Stomach (tissue), 7 donors: ENCODE results near the genes IGFALS, MSRB1, PGP and TBC1D24.

DNA sequence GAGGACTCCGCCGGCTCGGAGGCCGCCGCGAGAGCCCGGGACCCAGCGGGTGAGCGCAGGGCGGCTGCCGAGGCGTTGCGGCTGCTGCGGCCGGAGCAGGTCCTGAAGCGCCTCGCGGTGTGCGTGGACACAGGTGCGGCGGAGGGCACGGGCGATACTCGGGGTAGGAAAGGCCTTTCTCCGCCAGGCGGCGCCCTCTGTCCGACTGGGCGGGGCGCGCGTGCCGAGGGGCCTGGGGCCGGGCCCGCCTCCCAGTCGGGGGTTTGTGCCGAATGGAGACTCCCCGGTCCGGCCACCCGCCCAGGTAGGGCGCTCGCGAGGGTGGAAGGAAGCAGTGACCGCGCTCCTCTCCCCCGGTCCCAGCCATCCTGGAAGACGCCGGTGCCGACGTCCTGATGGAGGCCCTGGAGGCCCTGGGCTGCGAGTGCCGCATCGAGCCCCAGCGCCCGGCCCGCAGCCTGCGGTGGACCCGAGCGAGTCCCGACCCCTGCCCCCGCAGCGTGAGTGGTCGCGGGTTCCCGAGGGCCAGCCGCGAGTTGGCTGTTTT, 481 bp upstream of the MRPS34 start:
- PRO-cap = bidirectional peak, plus-strand start at position 307 of the sequence, minus-strand start at position 101 of the sequence
- RAMPAGE, long total RNA, 5 experiments = start-site peak on the plus strand in 1 of 5 experiments, centred at position 261 of the sequence, 6 reads per replicate
- RRBS = 1% methylated on average over 32 of the region's 67 CpGs

- PRO-cap = unidirectional peak, minus-strand start at chr16:1793725
- RAMPAGE, long total RNA, 5 experiments = start-site peak on the minus strand in 2 of 5 experiments, at chr16:1793677-1793740 at its widest, 13 to 40 reads per replicate
- RRBS = 24% methylated on average over 9 of the region's 20 CpGs
These were observed at the start of gene IGFALS for GRCh38 chr16:1793566-1793948. Gene IGFALS, minus strand, starts transcription at chr16:1793705.

DNA sequence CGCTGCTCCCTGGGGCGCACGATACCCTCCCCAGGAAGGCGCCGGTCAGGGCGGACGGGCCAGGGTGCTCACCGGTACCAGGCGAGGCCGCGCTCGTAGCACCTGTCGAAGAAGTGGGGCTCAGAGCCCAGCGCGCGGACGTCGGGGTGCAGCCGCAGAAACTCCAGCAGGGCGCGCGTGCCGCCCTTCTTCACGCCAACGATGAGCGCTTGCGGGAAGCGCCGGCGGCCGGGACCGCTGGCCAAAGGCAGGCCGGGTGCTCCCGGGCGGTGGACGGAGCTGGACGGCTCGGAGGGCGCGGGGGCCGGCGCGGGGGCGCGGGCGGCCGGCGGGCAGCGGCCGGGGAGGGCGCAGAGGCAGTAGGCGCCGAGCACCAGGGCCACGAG, 383 bp downstream of the HS3ST6 start:
- PRO-cap = no peak
- RAMPAGE, long total RNA, 5 experiments = no peak in any of the 5 experiments
- RRBS = 3% methylated on average over 16 of the region's 54 CpGs

DNA sequence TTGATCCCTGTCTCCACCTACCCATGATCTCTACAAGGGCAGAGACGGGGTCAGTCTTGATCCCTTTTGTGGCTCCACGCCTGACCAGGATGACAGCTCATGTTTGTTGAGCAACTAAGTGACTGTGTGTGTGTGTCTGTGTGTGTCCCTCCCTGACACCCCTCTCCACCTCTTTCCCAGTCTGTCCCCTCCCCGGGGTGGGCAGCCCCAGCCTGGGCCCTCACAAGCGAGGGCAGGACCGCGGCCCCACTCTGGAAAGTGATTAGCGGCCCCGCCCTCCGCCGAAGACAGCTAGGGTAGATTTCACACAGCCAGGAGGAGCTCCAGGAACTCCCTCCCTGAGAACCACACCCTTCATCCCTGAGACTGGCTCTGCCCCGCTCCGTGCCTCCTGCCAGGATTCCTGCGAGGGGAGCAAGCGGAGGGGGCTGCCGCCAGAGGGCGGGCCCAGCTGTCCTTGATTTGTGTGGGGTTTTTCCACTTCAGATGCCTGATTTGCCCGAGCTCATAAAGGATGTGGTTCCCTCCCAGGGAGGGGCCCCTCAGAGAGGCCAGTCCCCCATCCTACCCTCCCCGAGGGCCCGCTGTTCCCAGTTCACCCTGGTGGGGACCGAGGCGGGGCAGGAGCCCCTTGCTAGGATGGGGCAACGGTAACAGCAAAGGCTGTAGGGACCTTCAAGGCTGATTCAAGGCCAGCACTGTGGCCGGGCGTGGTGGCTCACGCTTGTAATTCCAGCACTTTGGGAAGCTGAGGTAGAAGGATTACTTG, 5.4 kb upstream of the HS3ST6 start:
- PRO-cap = no peak
- RAMPAGE, long total RNA, 5 experiments = no peak in any of the 5 experiments
- RRBS = no CpG with 5 or more reads among the region's 25 CpGs

DNA sequence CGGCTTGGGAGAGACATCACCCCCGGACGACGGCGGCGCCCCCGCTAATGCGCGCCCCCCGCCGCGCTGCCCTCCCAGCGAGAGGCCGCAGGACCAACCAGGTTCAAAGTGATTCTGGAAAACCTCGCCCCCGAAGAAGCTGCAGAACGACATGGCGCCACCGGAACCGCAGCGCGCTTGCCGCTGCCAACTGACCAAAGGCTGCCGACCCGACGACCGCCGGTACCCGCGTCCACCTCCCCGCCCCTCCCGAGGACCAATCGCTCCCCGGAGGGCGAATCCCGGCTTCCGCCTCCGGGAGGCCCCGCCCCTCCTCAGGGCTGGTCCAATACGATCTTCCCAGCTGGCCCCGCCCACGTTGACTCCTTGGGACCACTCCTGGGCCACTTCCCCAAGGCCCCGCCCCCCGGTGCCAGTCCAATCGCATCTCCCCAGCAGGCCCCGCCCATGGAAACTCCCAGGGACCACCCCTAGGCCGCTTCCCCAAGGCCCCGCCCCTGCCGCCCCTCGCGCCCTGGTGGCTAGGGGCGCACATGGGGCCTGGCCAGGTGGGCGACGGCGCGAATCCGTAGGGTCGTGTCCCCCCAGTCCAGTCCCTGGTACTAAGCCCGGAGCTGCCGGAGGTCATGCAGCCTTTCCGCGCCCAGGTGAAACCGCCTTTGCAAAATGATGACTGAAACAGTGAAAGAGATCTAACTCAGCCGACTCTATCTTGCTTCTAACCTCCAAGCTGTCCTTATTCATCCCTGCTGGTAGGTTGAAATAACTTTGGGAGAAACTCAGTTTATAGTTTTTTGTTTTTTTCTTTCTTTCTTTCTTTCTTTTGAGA, at the start of gene MSRB1:
Gene MSRB1, minus strand, starts transcription at position 196 of the 829 bp plus-strand sequence.
- PRO-cap = bidirectional peak, plus-strand start at position 525 of the sequence, minus-strand start at position 262 of the sequence
- RAMPAGE, long total RNA, 5 experiments = start-site peak on the minus strand in 3 of 5 experiments, centred at positions 163 to 212 of the sequence, 15 to 83 reads per replicate
- RRBS = 2% methylated on average over 20 of the region's 64 CpGs

GRCh38 chr16:1985220-1985955, 1.4 kb downstream of the GFER start:
- PRO-cap = no peak
- RAMPAGE, long total RNA, 5 experiments = no peak in any of the 5 experiments
- RRBS = no CpG with 5 or more reads among the region's 12 CpGs

- PRO-cap = no peak
- RAMPAGE, long total RNA, 5 experiments = start-site peak on the minus strand in 2 of 5 experiments, at chr16:2001094-2001265 at its widest, 18 to 23 reads per replicate
- RRBS = 97% methylated on average over 11 of the region's 20 CpGs
These were observed 11.1 kb downstream of the SYNGR3 start for GRCh38 chr16:2000874-2001324.

- PRO-cap = bidirectional peak, plus-strand start at chr16:2039874, minus-strand start at chr16:2039603
- RAMPAGE, long total RNA, 5 experiments = no peak in any of the 5 experiments
- RRBS = 24% methylated on average over 8 of the region's 28 CpGs
These were observed 8.2 kb downstream of the NTHL1 start for GRCh38 chr16:2039210-2039998.

GRCh38 chr16:2048132-2048521, 342 bp downstream of the TSC2 start:
- PRO-cap = no peak
- RAMPAGE, long total RNA, 5 experiments = no peak in any of the 5 experiments
- RRBS = 3% methylated on average over 2 of the region's 28 CpGs

DNA sequence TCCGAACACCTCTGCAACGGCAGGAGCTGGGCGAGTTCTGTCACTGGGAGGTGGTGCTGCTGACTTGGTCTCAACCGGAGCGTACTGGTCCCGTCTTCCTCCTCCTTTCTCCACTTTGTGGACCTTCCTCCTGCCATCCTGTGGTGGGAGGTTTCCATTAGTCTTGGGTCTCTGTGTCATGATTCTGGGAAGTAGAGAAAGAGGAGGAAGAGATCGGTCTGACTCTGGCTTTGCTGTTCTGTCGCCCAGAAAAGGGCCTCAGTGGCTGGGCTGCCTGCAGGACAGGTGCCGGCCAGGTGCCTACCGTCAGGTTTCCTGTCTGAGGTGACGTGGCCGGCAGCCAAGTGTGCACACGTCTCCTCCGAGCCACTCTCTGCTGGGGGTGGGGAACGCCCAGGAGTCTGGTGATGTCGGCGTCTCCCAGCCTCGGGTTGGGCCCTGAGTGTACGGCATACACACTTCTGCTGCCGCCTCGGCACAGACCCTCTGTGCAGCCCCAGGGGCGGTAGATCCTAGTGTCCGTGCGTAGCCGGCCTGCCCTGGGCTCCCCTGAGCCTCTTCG, 7.0 kb downstream of the TSC2 start:
- PRO-cap = no peak
- RAMPAGE, long total RNA, 5 experiments = no peak in any of the 5 experiments
- RRBS = 22% methylated on average over 2 of the region's 26 CpGs

- PRO-cap = no peak
- RAMPAGE, long total RNA, 5 experiments = start-site peak on the minus strand in 2 of 5 experiments, at chr16:2105817-2106215 at its widest, 5 to 21 reads per replicate
- RRBS = no CpG with 5 or more reads among the region's 35 CpGs
These were observed 29.9 kb downstream of the PKD1 start for GRCh38 chr16:2105663-2106251.

DNA sequence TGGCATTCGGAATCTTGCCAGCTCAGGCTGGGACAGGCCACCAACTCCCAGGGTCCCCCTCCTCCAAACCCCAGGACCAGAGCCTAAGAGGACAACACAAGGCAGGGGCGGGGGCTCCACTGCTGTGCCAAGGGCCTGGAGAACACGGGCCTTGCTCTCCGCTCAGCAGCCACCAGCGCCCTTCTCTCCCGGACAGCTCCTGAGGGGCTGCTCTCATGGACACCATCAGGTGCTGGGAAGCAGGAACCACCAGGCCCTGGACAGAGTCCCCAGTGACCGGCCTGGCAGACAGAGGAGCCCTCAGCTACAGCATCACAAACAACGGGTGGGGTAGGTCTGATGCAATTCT, 2.0 kb downstream of the PKD1 start:
- PRO-cap = no peak
- RAMPAGE, long total RNA, 5 experiments = no peak in any of the 5 experiments
- RRBS = no CpG with 5 or more reads among the region's 8 CpGs

DNA sequence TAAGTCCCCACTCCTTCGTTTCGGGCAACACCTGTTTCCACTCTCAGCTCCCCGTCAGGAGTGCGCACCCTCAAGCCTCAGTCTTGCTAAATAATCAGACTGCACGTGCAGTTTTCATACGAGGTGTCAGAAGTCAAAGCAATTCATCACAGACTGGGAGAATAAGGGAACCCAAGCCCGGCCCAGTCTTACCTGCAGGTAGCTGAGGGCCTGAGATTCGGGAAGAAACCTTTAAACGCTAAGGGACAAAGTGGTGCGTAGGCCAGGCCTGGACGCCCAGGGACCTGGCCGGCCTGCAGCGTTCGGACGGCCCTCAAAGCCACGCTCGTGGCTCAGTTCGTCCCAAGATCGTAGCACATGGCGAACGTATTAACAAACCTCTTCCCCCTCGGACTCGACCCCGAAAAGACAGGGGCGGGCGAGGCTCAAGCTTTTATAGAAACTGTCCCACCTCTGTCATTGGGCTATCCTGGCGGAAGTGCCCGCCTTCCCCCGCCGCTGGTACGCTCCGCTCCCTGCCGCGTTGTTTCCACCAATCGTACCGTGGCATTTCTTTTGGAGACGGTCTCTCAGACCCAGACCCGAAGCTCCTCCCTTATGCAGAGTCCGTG, 526 bp upstream of the TRAF7 start:
- PRO-cap = bidirectional peak, plus-strand start outside the sequence, minus-strand start at position 408 of the sequence
- RAMPAGE, long total RNA, 5 experiments = start-site peak on the minus strand in 5 of 5 experiments, centred at positions 395 to 410 of the sequence, 6 to 56 reads per replicate
- RRBS = under 1% methylated on average over 4 of the region's 39 CpGs

DNA sequence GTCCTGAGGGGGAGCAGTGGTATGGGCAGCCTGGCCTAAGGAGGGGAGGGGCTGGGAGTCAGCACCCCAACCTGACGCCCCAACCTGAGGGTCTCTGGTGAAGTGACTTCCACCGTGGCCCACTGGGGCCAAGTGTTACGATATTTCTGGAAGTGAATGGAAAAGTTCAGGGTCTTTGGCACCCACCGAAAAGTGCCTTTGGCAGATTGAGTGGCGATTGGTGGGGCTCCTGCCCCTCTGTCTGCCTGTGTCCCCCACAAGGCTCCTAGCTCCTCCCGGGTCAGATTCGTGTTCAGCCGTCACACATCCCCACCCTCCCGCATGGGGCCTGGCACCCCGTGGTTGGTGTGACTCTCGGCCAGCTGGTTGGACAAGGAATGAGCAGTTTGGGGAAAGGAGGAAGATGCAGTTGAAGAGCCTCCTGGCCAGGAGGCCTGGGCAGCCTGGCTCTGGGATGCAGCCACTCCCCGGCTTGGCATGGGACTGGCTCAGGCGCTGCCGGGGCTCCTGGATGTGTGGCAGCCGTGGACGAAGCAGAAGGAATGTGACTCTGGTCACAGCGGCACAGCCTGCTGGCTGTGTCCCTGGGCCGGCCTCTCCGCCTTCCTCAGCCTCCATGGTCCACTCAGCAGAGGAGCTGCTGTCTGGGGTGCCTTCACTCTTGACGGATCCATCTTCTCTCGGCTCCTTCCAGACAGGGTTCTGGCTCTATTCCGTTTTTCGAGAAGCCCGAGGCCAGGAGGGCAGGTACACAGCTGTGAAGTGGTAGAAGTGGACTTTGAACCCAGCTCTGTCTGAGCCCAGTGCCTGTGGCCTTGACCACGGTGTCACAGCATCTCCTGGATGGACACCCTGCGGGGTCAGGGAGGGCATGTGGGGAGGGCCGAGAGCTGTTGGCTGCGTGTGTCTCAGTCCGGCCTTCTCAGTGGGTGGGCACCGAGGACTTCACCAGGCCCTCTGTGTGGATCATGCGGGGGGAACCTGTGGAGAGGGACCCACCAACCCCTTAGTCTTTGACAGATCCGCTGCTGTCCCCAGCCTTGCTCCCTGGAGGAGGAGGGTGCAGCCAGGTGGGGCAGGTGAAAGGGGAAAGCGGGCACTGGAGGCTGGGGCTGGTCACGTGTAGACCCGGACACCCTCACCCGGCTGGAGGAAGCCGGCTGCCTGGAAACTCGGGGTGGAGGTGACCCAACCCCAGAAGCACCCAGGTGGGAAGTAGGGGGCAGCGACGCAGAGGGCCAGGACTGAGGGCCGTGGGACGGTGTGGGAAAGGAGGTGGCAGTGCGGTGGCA, 2.1 kb downstream of the TRAF7 start:
- PRO-cap = bidirectional peak, plus-strand start at position 400 of the sequence, minus-strand start at position 267 of the sequence; bidirectional peak, plus-strand start at position 565 of the sequence, minus-strand start at position 485 of the sequence
- RAMPAGE, long total RNA, 5 experiments = no peak in any of the 5 experiments
- RRBS = 4% methylated on average over 5 of the region's 43 CpGs

GRCh38 chr16:2214515-2214918, at the start of gene PGP:
Gene PGP, minus strand, starts transcription at chr16:2214840.
- PRO-cap = bidirectional peak, plus-strand start at chr16:2215072, minus-strand start at chr16:2214840
- RAMPAGE, long total RNA, 5 experiments = no peak in any of the 5 experiments
- RRBS = 1% methylated on average over 16 of the region's 69 CpGs

DNA sequence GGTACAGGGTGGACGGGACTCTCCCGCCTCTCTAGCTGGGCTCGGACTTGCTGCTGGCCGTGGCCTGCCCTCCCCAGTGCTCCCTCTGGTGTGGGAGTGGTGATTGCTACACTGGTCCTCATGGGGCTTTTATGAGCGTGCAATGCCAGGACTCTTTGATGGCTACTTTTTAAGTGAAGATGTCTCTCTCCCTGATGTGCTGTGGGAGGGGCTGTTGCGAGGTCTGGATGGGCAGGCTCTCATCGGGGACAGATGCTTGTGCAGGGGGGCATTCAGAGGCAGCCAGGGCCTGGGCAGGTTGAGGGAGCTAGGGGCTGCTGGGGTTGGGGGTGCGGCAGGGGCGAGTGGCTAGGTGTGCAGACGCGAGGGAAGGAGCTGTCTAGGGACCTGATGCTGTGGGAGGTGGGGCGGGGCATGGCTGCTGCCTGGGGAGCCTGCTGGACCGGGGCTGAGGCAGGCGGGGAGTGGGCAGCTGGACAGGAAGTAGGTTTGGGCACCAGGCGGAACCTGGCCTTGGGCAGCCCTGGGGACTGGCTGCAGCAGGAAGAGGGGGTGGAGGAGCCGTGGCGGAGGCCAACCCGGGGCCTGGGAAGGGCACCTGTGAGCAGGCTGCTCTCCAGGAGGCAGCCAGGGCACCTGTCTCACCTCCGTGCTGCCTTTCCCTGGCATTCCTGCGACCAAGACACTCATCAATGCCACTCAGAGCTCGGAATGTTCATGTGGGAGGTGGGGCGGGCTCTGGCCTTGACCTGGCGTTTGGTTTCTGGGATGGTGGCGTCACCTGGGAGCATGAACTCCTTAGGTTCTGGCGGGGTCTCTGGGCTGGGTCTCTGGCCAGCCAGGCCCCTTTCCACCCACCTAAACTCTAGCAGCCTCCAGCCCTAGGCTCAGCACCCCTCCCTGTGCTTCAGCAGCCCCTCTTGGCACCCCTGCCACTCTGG, 5.9 kb upstream of the DNASE1L2 start:
- PRO-cap = no peak
- RAMPAGE, long total RNA, 5 experiments = no peak in any of the 5 experiments
- RRBS = no CpG with 5 or more reads among the region's 25 CpGs

GRCh38 chr16:2339395-2340426, 817 bp downstream of the ABCA3 start:
- PRO-cap = no peak
- RAMPAGE, long total RNA, 5 experiments = no peak in any of the 5 experiments
- RRBS = 2% methylated on average over 50 of the region's 92 CpGs

GRCh38 chr16:2474573-2475344, at the start of gene TBC1D24:
Gene TBC1D24, plus strand, starts transcription at chr16:2475127.
- PRO-cap = unidirectional peak, minus-strand start at chr16:2474730; bidirectional peak, plus-strand start at chr16:2475127, minus-strand start at chr16:2475033
- RAMPAGE, long total RNA, 5 experiments = start-site peak on the plus strand in 2 of 5 experiments, at chr16:2475115-2475151 at its widest, 32 to 54 reads per replicate
- RRBS = 1% methylated on average over 61 of the region's 109 CpGs

DNA sequence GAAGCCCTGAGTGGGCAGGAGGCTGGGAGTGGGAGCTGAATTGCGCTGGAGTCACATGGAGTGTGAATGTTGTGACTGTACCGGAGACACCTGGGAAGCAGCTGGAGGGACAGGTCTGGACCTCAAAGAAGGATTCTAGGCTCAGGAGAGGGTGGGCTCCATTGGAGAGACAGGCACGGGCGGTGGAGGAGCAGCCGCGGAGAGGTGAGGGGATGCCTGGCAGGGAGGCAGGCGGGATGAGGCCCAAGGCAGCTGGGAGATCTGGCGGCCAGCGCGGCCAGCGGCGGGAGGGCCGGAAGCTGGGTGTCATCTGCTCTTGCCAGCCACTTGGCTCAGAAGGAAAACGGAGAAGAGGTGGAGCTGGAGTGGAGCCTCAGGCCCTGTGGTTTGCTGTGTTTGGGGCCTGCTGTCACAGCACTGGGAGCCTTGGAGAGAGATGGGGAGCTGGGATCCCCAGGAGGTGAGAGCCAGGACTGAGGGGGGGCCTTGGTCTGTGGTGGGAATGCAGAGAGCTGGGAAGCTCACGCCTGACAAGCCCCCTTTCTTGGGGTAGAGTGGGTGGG, 7.8 kb downstream of the TBC1D24 start:
- PRO-cap = unidirectional peak, plus-strand start at position 336 of the sequence
- RAMPAGE, long total RNA, 5 experiments = no peak in any of the 5 experiments
- RRBS = 67% methylated on average over 1 of the region's 15 CpGs

DNA sequence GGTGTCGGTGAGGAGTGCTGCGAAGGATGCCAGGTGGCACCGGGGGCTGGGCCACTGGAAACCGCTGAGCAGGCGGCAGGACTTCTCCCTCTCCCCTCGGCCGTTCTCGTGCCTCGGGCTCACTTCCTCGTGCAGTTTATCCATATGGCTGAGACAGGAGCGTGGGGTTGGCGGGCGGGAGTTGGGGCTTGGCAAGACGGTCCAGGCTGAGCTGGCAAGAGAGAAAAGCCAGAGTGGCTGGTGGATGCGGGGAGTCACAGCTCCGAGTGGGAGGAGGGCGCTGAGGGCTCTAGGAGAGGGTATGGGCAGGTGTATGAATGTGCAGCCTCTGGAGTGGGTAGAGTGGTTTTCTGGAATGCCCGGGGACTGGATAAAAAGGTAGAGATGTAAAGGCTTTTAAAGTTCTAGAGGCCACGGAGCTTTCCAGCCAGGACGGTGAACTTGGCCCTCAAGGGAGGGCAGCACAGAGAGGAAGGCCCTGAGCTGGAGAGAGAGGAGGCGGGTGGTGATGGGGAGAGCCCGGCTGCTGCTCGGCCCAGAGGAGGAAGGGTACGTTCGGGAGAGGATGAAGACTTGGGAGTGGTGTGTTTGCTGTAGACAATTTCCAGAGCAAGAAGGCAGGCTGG, 8.4 kb downstream of the TBC1D24 start:
- PRO-cap = no peak
- RAMPAGE, long total RNA, 5 experiments = no peak in any of the 5 experiments
- RRBS = 24% methylated on average over 3 of the region's 25 CpGs